Psoas muscle (tissue), 2 donors: Measurements from ENCODE around the gene COX7A2L.

- PRO-cap, 2 experiments: no peak in any of the 2 experiments
Observed at GRCh38 chr2:38066472-38066788, 9.5 kb downstream of the CYP1B1 start.

GRCh38 chr2:38077123-38077706 is 1.3 kb upstream of the CYP1B1 start:
- PRO-cap, 2 experiments: peak in 2 of 2 experiments; most common minus-strand start chr2:38077298 (in 2)

GRCh38 chr2:38095777-38096912 is 20.2 kb upstream of the CYP1B1 start:
- PRO-cap, 2 experiments: no peak in any of the 2 experiments

DNA sequence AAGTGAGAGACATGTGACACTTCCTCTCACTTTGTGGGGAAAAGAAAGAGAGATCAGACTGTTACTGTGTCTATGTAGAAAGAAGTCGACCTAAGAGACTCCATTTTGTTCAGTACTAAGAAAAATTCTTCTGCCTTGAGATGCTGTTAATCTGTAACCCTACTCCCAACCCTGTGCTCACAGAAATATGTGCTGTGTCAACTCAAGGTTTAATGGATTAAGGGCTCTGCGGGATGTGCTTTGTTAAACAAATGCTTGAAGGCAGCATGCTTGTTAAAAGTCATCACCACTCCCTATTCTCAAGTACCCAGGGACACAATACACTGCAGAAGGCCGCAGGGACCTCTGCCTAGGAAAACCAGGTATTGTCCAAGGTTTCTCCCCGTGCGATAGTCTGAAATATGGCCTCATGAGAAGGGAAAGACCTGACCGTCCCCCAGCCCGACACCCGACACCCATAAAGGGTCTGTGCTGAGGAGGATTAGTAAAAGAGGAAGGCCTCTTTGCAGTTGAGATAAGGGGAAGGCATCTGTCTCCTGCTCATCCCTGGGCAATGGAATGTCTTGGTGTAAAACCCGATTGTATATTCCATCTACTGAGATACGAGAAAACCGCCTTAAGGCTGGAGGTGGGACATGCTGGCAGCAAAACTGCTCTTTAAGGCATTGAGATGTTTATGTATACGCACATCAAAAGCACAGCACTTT is 99.2 kb downstream of the ATL2 start:
- PRO-cap, 2 experiments: no peak in any of the 2 experiments

DNA sequence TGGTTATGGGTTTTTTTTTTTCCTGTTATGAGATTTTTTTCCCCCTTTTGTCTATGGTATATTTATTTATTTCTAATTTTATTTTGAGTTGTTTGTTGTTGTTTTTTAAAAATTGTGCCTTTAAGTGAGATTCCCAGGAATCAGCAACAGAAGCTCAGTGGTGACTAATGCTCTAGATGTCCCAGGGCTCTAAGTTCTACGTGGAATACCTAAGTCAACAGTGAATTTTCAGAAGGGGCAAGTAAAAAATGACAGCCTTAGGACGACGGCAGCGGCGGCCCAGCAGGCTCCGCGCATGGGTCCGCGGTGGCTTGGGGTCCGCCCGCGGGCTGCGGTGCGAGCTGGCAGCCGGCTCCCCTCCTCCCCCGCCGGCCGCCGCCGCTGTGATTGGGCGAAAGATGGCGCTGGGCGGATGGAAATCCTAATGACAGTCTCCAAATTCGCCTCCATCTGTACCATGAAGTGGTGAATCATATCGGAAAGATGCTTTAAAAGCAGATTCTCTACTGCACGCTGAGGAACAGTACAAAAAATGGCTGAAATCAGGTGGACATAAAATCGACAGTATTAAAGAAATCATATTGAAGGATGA is 74.8 kb downstream of the HNRNPLL start:
- PRO-cap, 2 experiments: peak in 2 of 2 experiments; most common minus-strand start position 385 of the sequence (in 2)

DNA sequence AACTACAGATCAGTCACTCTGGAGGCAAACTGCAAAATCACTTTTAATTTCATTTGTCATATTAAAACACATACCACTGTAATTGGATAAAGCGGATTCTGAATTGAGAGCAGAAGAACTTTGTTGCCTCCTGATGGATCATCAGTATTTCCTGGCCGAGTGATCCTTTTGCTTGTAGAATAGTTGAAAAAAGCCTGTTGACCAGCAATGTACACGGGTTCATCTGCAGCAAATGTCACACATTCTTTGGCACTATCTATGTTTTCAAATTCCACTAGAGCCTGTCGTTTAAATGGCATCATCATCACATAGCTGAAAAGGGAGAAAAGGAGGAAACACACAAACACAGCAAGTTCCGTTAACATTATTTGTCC is 17.2 kb downstream of the HNRNPLL start:
- PRO-cap, 2 experiments: no peak in any of the 2 experiments

- PRO-cap, 2 experiments: no peak in any of the 2 experiments
Observed at GRCh38 chr2:38996700-38997595, 107.3 kb downstream of the ARHGEF33 start.

DNA sequence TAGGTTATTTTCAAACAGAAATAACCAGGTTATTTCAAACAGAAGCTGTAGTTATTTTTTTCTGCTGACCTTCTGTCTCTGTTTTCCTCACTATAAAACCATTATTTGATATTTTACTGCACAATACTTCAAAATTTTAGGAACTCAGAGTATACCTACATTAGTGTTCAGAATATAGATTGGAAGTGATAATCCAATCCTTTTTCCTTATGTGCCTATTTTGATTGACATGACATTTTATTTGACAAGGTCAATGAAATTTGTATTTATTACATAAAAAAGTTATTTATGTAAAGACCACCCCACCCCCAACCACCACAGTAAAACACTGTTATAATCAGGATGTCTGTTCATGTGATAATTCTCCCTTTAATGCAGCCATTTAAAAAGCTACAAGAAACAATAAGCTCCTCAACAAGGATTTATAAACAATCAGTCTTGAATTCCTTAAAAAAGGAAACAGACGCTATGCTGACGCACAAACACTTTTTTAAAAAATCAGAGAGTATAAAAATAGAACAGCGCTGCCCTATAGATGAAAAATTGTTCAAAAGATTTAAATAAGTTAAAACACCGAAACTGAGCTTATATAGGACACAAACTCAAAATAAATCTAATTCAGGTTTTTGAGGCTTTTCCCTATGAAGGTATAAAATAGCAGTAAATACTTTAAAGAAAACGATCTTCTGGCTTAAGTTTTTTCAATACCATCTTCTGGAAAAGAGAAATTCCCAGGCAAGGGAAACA is 102.2 kb downstream of the SOS1 start:
- PRO-cap, 2 experiments: no peak in any of the 2 experiments

GRCh38 chr2:39121286-39121557 is 371 bp upstream of the SOS1 start:
- PRO-cap, 2 experiments: no peak in any of the 2 experiments

GRCh38 chr2:39229996-39230195 is 109.0 kb upstream of the SOS1 start:
- PRO-cap, 2 experiments: no peak in any of the 2 experiments

DNA sequence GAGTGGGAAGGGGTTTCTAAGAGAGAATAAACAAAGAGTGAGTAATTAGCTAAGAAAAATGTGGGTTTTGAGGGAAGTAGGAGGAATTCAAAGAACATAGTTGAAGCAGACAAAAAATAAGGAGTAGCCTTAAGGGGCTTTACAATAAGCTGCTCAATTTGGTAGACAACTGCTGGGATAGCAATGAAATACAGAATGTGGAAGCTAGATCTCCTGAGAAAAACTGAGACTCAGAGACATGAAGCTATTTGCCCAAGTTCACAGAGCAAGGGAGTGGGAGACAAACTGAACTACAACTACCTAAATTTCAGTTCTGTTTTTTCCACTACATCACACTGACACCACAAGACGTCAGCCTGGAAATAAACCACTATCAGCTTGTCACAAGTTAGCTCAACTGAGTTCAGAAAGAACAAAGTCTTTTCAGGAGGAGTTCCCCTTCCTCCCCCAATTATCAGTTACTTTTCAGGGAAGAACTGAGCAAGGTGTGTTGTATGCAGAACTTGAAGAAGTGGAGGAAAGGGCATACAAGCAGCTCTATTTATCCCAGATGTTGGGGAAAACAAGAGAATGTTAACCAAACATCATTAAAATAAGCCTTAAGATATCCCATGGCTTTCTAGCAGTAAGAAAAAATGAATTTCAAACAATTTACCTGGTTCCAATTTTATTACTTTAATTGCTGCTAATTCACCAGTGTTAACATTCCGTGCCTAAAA is 59.5 kb downstream of the MAP4K3 start:
- PRO-cap, 2 experiments: no peak in any of the 2 experiments

GRCh38 chr2:41907841-41908226 is 140.0 kb upstream of the PKDCC start:
- PRO-cap, 2 experiments: no peak in any of the 2 experiments

DNA sequence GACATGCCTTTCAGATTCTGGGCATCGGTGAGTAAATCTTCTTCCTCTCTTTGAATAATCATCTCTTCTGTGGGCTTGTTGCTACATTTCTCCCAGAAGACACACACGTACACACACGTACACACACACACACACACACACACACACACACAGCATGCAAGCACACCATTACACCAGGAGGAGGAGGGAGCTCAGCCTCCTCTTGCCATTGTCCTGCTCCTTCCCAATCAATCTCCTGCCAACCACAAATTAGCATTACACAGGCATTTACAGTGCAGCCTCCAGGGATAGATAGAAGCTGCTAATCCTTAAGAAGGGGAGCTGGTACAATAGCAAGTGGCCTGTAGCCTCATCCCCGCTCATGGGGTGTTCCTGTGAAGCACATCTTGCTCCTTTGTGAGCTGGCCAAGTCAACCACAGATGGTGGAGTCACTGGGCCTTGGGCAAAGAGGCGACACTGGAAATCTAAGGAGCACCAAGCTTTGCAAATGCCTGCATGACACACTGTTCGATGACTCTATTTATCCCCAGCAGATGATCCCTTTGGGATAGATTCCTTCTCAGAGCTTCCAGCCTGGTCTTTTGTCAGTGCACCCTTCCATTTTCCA is 110.4 kb upstream of the PKDCC start:
- PRO-cap, 2 experiments: no peak in any of the 2 experiments

DNA sequence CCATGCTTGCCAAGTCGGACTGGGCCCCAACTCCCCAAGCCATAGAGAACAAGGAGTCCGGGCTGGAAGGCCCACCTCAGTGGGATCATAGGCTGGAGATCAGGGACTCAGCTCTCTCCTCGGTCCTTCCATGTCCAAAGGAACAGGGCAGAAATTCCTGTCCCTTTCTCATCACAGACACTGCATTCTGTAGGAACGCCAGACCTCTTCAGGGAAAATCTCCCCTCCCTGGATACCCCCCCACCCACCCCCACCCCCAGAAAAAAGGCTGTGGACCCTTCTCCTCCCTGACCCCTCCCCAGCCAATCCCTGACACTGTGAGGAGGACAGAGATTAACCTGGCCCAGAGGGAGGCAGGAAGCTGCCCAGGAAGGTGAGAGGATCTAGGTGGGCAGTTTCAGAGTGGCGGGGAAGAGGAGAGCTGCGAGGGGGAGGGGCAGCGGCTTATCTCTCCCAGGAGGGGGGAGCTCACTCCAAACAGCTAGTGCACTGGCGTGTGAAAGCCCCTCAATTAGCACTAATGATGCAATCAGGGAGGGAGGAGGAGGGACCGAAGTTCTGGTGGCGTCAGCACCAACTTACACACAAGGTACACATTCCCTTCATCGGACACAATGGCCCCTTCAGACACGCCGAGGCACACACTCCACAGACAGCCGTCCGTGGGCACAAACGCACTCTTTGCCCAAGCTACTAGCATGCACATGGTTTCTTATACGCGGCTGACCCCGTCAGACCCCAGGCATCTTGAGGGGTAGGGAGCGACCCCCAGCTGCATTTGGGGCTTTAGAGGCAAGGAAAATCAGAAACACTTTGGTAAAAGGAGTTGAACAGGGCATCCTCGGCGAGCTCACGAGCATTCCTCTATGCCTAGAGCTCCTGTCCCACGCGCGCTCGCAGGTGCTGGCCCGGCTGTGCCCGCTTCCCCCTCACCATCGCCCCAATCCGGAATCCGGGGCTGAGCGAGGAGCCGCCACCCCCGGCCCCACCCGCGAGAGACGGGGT is 1.1 kb upstream of the PKDCC start:
- PRO-cap, 2 experiments: no peak in any of the 2 experiments

DNA sequence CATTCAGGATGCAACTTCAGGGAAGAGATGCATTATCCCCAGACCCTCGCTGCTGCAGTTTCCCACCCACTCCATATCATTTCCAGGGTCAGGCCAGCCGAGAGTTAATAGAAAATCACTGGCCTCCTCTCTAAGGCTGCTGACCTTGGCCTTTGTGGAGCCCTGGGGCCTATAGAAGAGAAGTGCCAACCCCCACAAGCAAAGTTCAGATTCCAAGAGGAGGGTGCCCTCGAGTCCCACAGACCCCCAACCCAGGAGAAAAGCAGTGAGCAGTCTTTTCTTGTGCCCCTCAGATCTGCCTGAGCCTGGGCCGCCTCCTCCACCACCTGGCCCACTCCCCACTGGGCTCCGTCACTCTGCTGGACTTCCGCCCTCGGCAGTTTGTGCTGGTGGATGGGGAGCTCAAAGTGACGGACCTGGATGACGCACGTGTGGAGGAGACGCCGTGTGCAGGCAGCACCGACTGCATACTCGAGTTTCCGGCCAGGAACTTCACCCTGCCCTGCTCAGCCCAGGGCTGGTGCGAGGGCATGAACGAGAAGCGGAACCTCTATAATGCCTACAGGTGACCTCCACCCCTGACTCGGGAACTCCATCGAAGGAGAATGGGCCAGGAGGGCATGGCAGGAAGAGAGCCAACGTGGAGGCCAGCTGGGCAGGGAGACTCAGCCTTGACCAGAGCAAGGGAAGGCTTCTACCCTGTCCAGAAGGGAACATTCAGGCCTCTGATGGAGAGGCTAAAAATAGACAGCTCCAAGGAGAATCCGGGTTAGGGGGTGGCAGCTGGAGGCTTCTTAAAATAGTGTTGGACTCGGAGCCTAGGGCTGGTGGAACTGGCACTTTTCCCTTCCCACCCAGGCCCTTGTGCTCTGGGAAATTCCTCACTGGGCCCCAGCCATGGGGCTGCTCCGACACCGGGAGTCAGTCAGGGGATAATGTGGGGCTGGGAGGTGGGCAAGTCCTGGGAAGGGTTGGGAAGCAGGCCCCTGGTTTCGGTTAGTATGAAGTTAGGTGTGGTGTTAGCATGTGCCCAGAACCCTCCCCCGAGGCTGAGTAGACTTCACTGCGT is 6.3 kb downstream of the PKDCC start:
- PRO-cap, 2 experiments: peak in 2 of 2 experiments; most common plus-strand start position 419 of the sequence (in 1); most common minus-strand start position 358 of the sequence (in 2)

- PRO-cap, 2 experiments: no peak in any of the 2 experiments
Observed at GRCh38 chr2:42099307-42099861, 51.6 kb downstream of the PKDCC start.

DNA sequence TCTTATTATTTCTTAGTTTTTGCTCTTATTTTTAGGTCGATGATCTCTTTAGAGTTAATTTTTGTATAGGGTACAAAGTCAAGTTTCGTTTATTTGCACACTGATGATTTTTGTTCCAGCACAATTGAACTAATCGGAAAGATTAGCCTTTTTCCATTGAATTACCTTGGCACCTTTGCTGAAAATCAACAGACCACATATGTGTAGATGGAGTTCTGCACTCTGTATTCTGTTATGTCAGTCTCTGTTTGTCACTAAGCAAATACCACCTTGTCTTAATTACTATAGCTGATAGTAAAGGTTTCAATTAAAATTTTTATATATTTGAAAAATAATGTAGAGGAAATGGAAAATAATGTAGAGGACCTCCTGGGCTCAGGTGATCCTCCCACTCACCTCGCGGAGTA is 18.8 kb downstream of the EML4 start:
- PRO-cap, 2 experiments: no peak in any of the 2 experiments

DNA sequence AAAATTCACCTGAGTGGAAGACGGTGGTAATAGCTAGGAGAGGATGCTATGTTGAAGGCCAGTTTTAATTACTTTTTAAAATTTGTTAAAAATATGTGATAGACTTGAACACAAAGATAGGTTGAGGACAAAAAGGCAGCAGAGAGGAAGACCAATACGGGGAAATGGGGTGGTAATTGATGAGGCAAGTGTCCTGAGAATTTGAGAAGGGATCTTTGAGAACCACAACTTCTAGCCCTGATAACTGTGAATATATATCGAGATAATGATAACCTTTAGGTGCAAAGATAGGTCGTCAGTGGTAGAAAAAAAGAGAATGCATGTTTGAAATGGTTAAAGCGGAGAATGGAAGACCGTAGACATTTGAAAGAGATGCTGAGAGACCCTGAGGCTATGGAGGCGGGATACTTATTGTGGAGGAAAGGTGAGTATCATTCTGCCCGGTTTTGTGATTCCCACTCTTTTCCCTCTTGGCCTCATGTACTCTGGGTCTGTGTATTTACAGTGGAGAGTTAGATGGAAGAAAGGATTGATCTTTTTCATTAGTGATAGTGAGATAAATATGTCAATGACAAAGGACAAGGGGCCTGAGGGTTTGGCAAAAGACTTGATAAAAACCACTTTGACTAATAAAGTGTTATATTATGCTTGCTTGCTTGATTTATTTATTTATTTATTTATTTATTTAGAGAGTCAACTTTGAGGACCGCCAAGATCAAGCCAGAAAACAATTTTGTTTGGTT is 78.0 kb downstream of the EML4 start:
- PRO-cap, 2 experiments: no peak in any of the 2 experiments

DNA sequence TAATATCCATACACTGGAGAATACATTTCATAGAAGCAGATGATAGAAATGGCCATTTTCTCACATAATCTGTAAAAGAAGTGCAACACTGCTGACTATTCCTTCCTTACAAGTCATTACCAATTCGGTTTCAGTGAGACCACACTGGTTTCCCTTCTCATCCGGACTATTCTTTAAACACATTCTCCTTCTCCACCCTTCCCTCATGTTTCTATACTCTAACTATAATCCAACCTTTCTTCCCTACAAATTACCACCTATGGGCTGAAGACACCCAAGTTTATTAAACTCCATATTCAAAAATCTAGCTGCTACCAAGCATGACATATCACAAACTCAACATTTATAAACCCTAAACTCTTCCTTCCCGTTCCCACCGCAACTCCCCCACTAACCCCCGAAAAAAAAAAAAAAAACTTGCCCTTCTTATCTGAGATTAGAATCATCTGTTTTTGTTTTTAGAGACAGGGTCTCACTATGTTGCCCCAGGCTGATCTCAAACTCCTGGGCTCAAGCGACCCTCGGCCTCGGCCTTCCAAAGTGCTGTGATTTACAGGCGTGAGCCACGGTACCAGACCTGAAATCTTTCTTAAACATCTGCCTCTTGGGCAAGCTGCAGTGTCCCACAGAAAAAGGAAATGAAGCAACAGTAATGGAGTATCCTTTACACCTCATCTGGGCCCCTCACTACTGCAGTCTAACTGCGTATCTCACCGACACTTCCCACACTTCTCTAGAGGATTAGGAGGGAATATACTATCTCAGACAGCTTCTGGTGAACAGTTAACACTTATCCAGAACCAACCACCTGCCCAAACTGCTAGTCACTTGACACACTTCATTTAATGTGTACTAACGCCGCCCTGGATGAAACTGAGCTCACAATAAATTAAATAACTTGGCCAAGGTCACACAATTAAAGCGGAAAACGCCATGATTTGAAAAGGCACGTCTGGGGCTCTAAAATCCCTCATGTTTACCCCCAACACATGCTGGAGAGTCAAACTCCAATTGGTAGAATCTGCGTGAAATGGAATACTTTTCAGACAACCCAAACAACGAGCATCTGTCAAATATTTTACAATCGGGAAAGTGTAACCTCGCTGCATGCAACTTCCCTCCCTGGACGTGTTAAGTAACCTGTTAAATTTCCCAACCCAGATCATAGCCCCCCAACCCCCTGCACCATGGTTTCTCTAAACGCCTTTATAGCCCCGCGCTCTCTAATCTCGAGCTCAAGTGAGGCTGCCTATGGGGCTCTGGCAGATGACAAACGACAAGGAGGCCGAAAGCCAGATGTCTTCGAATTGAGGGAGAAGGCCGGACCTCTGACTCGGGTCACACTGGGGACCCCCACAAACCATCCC is 1.1 kb downstream of the COX7A2L start:
- PRO-cap, 2 experiments: peak in 1 of 2 experiments; most common plus-strand start position 695 of the sequence (in 1)

DNA sequence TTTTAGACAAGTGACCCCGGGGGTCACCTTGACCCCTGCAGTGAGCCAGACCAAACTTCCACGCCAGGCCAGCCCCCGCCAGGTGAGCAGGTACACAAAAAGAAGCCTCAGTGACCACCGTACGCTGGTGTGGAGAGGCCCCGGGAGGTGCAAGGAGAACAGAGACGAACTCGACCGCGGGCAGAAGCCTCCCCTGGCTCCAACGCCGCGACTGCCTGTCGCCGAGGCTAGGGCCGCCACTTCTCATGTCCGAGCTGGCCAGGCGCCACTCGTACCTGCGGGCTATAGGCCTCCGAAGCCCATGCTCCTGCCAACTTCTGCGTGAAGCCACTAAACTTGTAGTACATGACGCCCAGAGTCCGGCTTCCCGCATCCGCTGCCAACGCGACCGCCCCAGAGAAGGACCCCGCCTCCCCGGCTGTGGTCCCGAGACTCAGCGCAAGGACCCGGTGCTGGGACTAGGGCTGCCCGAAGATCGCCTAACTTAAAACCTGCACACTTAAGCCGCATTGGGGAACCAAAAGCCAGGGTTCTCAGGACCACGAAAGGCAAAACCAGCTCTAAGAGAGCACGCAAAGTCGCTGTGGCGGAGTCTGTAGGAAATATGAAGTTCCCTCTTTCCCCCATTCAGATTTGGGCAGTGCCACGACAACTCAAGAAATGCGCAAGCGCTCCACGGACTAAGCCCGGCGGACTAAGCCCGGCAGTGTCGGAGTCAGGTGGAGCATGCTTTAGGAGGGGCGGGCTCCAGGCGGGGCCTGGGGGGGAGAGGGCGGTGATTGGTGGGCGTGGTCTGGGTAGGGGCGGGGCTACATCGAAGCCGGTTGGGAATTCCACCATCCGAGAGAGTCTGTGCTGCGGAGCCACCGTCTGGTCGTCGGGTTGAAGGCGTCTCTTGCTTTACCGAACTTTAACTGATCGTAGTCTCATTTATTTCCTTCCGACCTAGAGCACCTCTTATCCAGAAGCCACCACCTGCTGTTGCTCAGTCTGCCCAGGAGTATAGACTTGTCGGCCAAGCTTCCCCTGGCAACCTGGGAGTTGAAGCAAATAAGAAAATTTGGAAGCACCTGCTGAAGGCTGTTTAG is at the start of gene COX7A2L:
TSS of gene COX7A2L (minus strand) at position 403 of the 1,088 bp plus-strand sequence.
- PRO-cap, 2 experiments: peak in 2 of 2 experiments; most common plus-strand start position 846 of the sequence (in 1); most common minus-strand start position 402 of the sequence (in 2)